H7 (cell line): ENCODE results near the genes CCDC34 and HIPK3.

DNA sequence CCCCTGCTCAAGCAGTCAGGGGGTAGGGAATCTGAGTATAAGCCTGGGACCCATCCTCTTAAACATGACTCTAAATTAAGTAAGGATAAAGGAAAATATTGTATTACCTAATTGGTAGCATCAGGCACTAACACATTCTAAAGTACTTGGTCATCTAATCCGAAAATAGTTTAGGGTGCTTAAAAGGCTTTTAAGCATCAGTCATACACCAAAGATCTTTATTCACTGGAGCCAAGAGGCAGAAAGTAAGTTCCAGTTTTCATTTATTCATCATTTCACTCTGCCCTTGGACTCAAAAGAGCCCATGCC is 119.9 kb upstream of the SLC5A12 start:
- RAMPAGE, long total RNA = no peak

DNA sequence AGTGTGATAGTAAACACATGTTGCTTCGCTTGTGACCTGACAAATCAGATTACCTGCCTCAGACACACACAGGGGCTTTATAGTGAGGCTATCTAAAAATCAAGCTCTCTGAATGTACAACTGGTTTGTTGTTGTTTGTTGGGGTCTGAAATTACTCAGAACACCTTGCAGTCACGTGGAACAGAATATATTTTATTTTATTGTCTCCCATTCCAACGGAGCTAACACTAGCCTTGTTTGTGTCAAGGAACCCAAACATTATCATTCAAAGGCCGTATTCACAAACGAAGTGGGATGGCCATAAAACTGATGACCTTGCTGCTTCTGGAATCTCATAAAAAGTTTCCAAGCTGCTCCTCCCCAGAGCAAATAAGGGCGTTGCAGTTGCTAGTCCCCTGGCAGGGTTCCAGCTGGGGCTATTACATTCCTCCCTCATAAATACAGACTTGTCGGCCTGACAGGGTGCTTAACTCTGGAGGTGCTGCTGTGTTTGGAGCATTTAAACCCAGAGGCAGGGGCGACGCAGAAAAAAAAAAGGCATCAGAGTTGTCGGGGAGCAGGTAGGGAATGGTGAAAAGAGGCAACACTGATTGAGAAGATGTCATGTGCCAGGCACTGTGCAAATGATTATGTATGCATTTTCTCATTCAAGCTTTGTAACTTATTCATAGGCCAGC is 161.1 kb downstream of the CCDC34 start:
- RAMPAGE, long total RNA = no peak

DNA sequence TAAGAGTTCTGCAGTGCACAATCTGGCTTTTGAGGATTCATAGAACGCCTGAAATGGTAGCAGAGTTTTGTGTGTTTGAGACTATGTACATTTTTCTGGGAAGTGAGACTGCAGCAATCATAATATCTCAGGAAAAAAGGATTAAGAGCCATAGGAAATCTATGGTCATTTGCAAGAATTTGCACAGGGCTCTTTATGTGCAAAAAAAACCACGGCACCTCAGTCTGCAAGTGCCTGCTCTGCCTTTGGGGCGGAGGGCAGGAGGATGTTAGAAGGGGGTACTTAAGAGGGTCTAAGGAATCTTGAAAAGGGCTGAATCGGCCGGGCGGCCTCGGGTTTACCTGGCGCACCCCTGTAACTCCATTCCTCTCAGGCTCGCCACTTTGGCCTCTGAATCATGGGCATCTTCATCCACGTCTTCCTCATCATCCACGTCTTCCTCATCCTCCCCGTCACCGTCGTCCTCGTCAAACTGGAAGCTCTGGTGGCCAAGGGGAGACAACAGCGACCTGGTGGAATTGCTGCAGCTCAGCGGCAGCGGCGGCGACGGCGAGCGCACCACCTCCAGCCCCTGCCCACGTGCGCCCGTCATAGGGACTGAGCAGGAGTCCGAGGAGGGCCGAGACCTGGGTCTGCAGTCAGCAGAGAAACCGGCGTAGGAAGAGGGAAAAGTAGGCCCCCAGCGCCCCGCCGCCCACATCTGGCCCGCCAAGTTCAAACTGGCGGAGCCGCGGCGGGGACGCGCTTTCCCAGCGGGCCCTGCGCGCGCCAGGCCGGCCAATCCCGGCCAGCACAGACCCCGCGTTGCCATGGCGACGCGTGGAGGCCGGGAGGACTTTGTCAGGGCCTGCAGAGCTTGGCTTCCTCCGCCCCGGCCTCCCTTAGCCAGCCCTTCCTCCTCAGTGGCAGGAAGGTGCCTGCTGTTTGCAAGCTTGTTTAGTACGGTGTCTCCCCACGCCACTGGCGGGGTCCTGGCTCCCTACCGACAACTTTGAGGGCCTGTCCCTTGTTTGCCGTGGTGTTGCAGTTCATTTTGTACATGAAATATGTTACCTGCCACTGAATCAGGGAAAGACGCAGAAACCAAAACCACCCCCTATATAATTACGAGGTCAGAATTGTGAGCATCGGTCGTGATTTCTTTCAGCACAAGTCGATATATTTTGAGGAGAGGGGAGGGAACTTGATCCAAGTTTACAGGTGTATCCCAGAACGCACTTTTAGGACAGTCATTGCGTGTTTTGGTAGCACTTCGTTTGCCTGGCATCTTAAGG is at the start of gene CCDC34:
Gene CCDC34, minus strand, starts transcription at position 721 of the 1,274 bp plus-strand sequence.
- RAMPAGE, long total RNA = start-site peak on the minus strand centred at position 708 of the sequence, 68 bp wide, 354 reads

DNA sequence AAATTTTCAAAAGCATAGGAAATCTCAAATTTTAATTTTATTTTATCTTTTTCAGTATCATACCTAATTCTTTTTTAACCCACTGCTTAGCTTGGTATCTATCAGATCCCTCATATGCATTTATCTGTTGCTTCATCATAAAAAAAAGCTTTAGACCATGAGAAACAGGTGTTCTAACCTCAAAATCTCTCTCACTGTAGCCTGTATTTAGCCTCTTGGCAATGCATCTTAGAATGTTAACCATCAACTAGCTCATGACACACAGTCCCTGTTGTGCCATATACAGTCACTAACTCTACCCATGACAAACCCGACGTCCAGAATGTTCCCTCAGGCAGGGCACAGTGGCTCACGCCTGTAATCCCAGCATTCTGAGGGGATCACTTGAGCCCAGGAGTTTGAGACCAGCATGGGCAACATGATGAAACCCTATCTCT is 18.1 kb upstream of the CCDC34 start:
- RAMPAGE, long total RNA = no peak

GRCh38 chr11:27634767-27635227 is 65.5 kb downstream of the BDNF start:
- RAMPAGE, long total RNA = no peak

DNA sequence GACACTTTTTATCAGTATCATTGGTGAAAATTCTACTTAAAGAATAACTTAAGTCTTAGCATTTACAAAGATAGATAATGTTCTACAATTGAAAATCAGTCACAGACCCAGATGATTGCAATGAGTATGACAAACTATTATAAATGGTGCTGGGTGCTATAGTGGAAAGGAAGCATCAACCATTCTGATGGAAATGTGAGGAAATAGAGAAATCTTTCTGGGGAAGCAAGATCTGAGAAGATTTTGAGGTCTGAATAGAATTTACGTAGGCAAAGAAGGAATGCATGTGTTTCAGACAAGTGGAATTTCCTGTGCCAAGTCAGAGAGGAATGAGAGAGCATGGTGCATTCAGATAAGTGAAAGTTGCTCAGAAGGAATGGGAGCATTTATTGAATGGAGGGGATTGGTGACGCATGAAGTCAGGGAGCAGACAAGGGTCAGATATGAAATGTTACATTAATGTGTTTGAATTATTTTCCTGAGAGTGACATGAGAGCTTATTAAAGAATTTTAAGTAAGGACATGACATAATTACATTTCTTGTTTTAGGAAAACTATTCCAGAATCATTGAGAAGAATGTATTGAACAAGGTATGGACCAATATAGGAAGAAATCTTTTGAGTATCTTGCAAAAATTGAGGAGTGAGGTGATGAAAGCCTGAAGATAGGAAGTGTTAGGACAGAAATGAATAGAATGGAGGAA is 725.5 kb downstream of the METTL15 start:
- RAMPAGE, long total RNA = no peak

DNA sequence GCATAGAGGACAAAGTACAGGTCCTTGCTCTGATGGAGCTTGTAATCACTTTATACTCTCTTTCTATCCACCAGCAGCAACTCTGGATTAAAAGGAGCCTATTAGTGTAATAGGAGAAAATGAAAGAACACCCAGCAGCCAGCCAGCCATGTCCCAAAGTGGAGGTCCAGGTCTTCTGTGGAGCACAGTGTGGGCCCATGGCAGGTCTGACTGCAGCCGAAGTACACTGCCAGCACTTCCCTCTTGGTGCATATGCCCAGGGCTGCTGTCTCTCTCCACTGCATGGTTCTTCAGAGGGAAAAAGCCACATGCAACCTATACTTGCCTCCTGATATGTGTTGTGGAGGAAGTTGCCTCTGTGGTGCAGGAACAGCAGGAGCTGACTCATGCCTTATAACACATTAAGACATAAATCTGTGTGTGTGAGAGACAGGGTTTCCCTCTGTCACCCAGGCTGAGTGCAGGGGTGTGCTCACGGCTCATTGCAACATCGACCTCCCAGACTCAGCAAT is 99.0 kb downstream of the MPPED2 start:
- RAMPAGE, long total RNA = no peak

DNA sequence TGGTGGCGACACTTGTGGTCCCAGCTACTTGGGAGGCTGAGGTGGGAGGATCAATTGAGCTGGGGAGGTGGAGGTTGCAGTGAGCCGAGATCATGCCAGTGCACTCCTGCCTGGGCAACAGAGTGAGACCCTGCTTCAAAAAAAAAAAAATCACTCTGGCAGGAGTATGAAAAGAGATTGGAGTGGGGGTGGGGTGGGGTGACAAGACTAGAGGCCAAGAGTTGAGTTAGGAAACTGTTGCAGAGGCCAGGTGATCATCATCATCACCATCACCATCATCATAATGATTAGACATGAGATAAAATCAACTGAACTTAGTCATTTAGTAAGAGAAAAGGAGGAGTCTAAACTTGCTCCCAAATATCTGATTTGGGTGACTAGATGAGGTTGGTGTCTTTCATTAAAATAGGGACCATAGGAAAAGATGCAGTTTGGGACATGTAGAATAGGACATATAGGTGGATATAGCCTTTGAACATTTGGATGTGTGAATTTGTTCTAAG is 124.3 kb downstream of the PAX6 start:
- RAMPAGE, long total RNA = no peak

GRCh38 chr11:32829185-32829470 is 599 bp upstream of the PRRG4 start:
- RAMPAGE, long total RNA = no peak

DNA sequence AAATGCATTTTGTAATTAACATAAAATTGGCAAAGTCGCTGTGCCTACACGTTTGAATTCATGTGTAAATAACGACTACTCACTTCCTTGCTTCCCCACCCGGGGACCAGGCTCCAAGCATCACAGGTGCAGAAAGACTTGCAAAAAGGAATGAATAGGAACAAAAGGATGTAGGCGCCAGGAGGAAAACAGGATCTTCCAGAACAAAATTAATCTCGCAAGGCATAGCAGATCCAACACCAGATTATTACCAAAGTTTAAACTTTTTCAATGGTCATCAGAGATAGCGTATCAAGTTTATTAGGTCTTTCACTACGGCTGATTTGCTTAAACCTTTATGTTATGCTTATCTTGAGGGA is 1.3 kb upstream of the QSER1 start:
- RAMPAGE, long total RNA = no peak

DNA sequence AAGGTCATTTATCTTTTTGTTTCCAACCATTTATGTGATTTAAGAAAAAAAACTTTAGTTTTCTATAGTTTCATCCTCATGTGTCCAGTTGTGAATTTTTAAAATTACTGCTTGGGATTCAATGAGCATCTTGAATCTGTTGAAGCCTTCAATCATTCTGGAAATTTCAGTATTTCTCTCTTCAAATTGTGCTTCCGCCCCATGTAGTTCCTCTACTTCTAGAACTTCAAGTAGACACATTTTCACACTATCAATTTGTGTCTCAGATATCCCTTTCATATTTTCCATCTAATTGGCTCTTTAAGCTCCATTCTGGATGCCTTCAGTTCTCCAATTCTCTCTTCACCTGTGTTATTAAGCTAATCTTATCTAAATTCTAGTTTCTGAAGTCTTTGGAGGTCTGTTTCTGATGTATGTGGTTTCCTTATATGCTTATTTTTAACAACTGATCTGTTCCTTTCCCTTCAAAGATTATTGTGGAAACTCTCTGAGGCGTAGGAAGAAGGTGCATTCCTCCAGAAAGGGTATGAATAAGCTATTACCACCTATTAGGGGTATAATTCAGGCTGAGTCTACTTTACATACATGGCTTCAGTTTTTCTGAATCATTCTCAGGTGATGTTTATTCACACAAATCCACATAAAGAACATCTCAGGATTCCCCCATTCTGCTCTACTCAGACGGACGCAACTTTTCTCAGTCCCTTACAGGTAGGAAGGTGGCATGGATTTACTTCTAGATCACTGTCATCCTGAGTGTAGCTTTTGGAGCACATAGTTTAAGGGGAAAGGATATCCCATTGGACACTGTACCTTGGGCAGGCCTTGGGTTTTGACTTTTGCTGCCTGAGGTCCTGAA is 36.1 kb downstream of the CSTF3 start:
- RAMPAGE, long total RNA = no peak

DNA sequence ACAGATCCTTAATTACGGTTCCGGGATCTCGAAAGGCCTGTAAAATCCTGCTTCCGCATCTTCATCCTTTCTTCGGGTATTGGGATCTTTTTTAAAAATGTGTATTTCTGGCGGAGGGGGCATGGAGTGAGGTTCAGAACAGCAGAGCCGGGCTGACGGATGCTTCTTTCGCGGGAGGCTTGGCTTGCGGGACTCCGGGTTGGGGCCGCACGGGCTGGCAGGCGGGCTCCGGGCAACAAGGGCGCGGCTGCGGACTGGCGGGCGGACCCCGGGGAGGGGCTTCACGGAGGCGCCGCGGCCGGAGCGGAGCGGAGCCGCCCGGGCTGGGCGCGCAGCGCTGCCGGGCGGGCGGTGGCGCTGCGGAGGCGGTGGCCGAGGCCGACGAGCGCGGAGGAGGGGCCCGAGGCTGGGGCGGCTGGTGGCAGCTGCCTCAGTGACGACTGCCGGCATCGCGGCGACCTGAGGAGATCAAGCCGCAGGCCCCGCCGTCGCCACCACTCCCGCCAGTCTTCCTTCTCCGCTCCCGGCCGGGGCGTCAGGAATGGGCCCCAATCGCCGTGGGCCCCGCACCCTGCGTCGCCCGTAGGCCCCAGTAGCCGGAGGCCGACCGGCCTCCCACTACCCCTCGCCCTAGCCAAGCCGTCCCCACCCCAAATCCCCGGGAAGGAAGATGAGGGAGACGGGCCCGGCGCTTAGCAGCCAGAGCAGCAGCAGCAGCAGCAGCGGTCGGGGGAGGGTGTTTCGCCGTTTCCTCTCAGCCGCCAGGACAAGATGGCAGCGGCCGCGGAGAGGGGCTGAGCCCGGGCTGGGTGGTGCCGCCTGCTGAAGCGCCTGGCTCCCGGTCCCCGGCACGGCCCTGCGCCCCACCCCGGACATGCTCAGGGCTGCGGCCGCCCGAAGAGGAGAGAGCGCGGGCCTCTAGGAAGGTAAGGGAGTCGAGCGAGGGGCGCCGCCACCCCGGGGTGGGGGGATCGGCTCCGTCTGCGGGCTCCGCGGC is at the start of gene HIPK3:
Gene HIPK3, plus strand, starts transcription at position 418 of the 997 bp plus-strand sequence.
- RAMPAGE, long total RNA = no peak

- RAMPAGE, long total RNA = no peak
Measured at GRCh38 chr11:33324357-33325042, 51.4 kb upstream of the KIAA1549L start.

GRCh38 chr11:33721265-33721937 is 14.8 kb downstream of the CD59 start:
- RAMPAGE, long total RNA = no peak

DNA sequence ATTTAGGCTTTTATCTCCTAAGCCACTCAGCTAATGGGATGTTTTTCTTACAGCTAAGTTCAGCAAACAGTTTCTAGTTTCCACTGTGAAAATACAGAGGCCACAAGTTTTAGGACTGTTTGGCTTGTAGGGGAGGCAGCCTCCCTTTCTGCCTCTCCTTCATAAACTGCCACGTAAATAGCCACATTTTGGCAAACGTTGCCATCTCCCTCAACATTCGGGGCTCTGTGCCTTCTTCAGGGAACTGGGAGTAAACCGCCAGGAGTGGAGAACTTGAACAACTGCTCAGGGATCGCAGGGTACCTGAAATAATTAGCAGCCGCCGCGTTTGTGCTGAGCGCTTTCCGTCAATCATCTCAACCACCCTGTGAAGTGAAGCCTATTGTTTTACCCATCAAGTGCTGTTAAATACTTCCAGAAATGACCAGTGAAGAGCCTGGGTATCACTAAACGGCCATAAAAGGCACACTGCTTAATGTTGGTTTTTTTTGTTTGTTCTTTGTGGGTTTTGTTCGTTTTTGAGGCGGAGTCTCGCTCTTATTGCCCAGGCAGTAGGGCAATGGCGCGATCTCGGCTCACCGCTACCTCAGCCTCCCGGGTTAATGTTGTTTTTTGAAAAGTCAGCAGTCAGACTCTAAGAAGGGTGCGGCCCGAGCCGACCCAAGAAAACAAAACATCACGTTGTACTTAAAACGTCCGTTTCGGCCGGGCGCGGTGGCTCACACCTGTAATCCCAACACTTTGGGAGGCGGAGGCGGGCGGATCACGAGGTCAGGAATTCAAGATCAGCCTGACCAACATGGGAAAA is 1.1 kb downstream of the CD59 start:
- RAMPAGE, long total RNA = no peak

DNA sequence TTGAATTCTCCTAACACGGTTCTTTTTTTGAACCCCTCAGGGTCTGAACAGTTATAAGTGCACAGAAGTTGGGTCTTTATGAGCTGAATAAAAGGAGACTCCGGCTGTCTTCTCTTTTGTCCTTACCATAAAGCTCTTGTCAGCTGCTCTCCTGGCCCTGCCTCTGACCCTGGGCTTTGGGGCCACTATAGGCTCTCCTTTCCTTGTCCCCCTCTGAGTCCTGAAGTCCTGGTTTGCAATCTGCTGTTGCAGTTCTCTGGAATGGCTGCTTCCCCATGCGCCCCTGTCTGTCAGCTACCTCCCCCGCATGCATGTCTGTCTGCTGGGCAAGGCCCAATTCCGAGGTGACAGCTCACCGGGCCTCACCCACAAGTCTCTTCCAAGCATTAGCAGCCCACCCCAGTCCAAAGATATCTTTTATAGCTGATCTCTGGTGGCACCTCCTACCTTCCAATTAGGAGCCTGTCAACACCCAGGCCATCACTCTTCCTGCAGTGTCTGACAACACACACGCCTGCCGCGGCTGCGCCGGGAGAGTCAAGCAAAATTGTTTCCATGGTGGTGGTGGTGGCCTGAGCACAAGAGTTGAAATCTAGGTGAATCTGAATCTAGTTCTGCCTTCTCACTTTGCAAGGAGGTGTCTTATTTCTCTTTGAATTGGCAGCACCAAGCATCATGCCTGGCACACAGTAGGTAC is 1.0 kb upstream of the LMO2 start:
- RAMPAGE, long total RNA = no peak

DNA sequence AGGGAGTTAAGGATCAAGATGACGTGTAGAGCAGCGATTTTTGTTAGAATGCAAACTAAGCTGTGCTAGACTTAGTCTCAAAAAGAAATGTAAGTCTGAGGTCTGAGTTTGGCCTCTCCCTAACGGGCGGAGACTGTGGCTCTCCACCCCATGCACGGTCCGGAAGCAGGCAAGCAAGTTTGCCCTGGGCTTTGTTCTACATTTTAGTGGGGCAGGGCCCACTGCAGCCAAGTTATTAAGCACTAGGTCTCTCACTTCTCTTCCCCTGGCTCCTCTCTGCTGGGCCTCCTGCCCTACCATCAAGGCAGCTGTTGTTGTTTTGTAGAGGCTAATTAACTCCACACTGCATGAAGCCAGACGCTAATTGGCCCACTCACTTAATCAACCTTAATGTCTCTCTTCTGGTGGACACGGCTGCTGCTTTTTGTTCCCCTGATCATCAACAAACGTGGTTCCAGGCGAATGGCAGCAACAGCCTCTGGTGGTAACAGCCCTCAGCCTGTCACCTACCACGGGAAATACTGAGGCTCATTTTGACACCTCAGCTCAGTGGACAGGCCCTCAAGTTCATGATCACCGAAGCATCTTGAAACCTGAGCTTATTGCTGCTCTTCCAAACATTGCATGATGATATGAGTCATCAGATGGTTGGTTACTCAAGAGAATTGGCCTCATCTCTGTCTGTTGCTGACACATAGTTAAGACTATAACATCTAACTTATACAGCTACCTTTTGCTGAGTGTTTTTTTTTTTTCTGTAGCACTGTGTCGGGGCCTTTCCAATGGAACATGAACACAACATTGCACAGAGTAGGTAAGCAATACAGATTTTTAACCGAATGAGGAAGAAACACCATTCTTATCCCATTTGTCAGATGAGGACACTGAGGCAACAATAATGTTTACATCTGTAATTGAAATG is 20.7 kb upstream of the LMO2 start:
- RAMPAGE, long total RNA = no peak

GRCh38 chr11:34028081-34028927 is 23.2 kb upstream of the CAPRIN1 start:
- RAMPAGE, long total RNA = no peak

GRCh38 chr11:34034097-34034475 is 17.4 kb upstream of the CAPRIN1 start:
- RAMPAGE, long total RNA = no peak

DNA sequence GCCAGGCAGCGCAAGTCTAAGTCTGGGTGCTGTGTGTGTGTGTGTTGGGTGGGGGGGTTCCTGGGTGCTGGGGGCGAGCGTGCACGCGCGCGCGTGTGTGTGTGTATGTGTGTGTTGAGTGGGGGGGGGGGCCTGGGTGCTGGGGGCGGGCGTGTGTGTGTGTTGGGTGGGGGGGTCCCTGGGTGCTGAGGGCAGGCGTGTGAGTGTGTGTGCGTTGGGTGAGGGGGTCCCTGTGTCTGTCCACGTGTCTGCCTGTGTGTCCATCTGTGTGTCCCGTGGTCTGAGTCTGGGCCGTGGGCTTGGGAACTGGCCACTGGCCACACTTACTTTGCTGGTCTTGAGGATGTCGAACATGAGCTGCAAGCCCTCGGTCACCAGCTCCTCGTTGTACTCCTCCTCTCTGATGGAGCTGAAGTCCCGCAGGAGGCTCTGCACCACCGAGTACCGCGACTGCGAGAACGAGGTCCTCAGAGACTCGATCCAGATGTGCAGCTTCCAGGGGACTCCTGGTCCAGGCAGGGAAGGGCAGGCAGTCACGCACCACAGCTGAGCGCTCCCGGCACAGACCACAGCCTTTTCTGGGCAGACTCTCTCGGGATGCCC is 55.2 kb downstream of the NAT10 start:
- RAMPAGE, long total RNA = no peak